ENCODE measurements around a stretch of chr16.

DNA sequence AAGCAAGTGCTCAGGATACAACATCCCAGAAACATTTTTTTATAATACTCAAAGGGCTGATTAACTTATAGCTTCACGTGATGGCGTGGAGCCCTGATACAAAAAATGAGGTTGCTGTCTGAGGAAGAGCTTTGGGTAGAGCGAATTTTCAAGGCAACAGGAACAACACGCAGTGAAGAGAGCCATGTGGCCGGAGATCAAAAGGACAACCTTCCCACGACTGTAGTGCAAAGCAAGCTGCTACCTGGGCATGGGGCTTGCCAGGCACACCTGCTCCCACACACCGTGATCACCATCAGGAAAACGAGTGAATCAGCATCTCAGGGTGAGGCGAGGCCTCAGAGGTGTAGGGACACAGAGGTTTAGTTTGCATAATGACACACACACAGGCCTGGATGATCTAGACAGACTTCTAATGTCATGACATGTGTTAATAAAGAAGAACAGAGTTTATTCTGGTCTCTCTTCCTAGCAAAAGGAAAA is 65.8 kb downstream of the PARN start:
- PRO-cap, result no peak

GRCh38 chr16:14657906-14658576 is 25.3 kb downstream of the BFAR start:
- PRO-cap, result no peak

- PRO-cap, result no peak
These were observed 21.6 kb downstream of the PLA2G10 start for GRCh38 chr16:14672378-14673091.

DNA sequence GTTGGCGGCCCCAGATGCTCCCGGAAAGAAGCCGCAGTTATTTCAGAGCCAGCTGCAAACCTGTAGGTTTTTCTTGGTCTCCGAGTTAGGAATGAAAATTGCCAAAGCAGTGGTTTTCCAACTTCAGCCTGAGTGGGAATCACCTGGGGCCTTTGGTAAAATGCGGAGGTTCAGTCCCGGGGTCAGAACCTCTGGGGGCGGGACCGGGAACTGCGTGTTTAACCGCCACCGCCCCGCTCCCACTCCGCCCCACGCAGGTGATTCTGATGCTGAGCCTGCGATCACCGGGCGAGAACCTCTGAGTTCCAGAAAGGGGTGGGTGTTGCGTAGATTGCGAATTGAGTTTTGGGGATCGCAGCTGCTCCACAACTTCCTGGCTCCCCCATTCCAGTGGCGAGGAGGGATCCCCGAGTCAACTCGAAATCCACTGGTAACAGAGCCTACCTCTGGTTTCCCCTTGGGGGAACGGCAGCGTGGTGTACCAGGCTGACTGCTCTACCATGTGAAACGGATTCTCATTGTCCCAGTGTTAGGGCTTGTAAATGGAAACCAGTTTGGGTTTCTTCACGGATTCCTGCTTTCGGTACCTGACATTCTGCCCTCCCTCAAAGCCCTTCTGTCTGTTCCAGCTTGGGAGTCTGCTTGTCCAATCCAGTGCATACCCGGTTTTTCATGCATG is 884 bp downstream of the PDXDC1 start:
- PRO-cap, result no peak

DNA sequence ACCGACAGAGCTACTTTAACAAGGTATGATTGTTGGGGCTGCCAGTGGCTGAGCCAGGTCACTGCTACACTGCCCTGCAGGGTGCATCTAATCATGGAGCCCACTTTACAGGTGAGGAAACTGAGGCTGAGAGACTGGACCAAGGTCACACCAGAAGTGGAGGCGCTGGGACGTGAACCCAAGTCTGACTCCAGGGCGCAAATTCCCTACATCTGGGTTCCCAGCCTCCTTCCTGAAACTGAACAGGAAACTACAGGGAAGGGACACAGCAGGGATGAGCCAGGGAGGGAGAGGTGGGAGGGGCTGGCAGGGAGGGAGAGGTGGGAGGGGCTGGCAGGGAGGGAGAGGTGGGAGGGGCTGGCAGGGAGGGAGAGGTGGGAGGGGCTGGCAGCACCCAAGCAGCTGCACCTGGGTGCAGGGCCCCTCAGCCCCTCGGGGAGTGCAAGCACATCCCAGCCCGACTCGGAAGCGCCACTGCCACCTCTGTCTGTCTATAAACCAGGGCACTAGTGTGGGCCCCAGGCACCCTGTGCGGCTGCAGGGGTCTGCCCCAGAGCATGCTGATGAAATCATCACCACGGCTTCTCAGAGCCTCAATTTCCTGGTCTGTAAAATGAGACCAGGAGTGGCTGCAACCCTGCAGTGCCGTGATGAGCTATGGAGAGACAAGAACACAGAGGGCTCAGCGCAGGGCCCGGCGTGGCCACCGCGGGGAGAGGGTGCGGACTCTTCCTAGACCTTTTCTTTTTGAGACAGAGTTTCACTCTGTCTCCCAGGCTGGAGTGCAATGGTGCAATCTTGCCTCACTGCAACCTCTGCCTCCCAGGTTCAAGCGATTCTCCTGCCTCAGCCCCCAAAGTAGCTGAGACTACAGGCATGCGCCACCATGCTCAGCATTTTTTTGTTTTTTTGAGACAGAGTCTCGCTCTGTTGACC is 53.0 kb upstream of the RRN3 start:
- PRO-cap, result no peak

GRCh38 chr16:15257024-15257429 is 121.1 kb downstream of the NPIPA5 start:
- PRO-cap, result no peak

DNA sequence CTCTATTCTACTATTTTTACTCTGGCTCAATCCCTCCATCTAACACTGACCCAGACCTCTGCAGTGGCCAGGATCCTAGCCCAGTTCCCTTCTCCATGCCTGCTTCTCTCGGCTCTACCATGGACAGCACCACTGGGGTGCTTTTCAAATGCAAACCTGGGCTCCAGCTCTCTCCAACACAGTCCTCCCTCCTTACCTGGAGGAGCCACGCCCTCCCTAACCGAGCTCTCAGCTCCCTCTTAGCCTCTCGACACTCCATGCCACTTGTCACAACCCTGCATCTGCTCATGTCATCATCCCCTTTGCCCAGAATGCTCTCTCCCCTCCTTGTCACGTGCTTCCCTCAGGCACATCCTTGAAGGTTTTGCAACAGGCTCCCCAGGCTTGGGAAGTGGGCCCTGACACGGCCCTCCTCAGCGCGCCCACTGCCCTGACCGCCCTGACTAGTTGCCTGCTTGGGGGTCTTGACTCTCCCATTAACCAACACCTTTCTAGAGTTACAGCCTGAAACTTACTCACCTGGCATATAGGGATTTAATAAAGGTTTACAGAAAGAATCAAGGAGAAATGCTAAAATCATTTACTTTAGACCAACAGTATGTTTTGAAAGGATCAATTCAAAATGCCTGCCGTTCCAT is 41.6 kb downstream of the MARF1 start:
- PRO-cap, result no peak

GRCh38 chr16:15604914-15605458 is 38.0 kb downstream of the MARF1 start:
- PRO-cap, result no peak

DNA sequence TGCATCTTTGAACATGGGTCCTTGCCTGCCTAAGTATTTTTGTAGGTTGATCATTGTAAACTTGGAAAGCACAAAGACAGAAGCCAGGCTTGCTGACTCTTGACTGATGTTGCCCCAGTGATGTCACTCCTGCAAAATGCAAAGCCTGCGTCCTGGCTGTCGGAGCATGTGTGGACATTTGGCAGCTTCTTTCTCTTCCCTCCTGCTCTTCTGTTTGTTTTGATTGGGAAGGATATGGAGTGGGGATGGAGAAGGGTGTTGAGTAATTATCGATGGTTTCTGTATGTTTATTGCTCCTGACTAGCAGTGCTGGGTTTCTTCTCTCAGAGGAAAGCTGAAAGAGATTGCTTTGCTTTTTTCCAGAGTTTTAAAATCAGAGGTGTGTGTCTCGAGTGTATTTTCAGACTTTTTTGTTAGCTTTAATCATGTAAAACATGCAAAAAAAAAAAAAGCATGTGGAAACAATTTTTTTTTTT is 3.3 kb downstream of the NDE1 start:
- PRO-cap, result no peak

GRCh38 chr16:15672274-15672593 is 22.2 kb downstream of the NDE1 start:
- PRO-cap, result no peak

DNA sequence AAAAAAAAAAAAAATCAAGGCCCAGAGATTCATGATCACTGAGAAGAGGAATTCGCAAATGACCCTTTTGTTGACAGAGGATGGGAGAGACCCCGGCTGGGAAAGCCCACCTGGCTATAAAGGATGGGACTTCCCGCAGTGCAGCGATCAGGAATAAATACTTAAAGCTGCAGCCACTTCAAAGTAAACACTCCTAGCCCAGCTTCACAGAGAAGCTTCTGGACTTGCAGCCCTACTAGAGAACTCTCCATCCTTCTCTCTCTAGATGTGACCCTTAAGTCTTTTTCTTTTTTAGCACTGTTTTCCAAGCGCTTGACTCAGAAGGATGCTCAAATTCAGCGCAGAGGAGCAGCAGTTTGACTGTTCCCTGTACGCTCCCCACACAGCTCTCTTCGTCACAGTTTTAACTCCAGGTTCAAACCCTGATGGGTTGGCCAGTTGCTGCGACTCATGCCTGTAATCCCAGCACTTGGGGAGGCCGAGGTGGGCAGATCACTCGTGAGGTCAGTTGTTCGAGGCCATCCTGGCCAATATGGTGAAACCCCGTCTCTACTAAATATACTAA is 56.0 kb downstream of the NDE1 start:
- PRO-cap, result no peak

- PRO-cap, result no peak
These were observed 70.7 kb downstream of the NDE1 start for GRCh38 chr16:15720727-15721165.

DNA sequence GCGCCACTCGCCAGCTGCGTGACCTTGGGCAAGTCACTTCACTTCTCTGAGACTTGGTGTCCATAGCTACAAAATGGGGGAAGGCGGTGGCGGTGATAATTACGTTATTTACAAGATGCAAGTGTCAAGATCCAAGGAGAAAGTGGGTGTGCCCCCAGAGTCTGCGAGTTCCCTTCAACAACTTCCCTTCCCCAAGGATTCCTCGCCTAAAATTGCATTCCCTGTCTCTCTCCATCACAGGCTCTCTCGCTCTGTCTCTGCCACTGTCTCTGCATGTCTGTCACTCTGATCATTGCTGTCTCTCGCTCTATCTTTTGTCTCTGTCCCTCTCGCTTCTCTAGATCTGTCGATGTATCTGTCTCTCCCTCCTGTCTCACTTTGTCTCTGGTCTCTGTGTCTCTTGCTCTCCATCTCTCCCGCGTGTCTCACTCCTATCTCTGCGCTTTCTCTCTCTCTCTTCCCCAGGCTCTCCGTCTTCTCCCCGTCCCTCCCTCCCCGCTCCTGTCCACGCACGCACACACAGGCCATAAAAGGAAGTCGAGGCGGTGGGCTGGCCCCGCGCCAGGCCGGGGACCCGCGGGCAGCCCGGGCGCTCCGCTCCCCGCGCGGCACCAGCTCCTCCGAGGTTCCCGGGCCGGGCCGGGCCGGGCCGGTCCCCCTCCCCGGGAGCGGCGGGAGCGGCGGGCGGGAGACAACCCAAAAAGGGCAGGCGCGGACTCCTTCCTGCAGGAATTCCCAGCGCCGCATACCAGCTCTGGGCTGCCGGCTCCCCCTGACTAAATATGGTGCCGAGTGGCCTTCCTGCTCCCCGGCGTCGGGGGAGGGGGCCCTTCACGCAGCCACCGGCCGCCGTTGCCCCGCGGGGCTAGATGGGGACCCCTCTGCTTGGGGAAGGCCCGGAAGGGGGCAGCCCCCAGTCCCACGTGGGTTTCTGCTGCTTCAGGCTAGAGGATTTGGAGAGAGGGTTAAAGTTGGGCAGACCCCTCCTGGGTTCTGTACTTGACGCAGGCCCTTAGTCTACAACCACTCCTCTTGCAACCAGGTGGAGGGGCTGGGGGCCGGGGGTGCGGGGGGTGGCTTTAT is 1.2 kb upstream of the MYH11 start:
- PRO-cap, result no peak

- PRO-cap, result no peak
These were observed 9.3 kb downstream of the ABCC1 start for GRCh38 chr16:15958595-15959265.

- PRO-cap, result no peak
These were observed 20.7 kb downstream of the ABCC1 start for GRCh38 chr16:15970010-15970666.

DNA sequence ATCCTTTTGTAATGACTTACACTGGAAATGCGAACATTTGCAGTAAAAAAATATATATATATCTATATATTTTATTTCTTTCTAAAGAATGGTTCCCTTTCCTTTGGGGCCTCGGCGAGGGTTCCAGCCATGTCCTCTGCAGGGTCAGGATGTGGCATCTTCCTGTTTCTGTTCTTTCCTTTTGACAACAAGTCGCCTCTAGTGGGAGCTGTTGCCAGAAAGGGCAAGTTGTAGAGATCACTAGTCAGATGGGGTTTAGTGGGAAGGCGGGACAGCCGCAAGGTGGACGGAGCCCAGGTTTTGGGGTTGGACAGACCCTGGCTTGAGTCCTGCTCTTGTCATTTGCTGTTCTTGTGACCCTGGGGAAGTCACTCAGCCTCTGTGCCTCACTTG is 80.3 kb downstream of the ABCC6 start:
- PRO-cap, result no peak

DNA sequence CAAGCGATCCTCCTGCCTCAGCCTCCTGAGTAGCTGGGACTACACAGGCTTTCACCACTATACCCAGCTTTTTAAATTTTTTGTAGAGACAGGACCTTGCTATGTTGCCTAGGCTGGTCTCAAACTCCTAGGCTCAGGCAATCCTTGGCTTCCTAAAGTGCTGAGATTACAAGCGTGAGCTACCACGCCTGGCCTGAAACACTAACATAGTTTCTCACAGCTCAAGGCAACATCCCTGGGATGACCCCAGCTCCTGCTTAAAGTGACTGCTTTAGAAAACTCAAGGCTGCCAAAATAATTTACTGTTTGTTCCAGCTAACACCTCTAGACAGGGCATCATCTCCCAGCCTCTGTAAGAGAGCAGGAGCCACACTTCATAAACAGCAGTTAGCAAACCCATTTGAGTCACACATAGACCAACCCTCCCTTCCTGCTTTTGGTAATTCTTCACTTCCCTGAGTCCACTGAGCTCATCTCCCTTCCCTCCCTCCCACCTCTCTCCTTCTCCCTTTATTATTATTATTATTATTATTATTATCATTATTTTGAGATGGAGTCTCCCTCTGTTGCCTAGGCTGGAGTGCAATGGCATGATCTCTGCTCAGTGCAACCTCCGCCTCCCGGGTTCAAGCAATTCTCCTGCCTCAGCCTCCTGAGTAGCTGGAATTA is 201.3 kb downstream of the XYLT1 start:
- PRO-cap, result no peak

GRCh38 chr16:17304132-17304832 is 166.5 kb downstream of the XYLT1 start:
- PRO-cap, result no peak

- PRO-cap, result no peak
These were observed 111.0 kb downstream of the XYLT1 start for GRCh38 chr16:17359568-17360326.

DNA sequence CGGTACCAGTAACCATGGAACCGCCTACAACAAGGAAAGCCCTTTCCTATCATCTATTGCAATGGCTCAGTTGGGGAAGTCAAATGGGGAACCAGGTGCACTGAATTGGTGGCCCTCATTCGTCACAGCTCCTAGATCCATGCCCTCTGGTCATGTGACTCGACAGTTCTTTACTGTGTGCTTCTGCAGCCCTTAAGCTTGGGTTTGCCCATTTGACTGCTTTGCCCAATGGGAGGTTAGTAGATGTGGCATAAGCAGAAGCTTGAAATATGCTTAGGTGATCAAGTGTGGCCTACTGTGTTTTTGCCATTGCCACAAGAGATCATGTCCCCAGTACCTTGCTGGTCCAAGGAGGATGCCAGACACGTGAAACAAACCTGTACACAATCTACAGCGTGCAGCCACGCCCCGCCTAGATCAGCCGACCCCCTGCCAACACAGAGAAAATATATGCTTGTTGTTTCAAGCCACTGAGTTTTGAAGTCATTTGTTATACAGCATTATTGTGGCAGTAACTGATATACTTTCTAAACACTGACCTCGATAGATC is 109.8 kb downstream of the XYLT1 start:
- PRO-cap, result no peak